ENCODE data around the genes PITPNM2, SBNO1 and DDX55.

DNA sequence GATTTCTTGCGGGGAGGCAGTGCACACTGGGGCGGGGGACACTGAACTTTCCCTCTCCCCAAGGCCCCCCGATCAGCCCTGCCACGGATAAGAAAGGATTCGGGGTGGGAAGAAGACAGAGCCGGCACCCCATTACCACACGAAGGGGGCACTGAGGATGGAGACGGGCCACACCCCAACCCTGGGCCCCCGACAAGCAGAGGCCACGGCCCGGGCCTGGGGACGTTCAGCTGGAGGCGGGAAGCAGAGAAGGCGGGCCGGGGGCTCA lies 866 bp downstream of the PITPNM2 start:
- RRBS, result 20% methylated on average over 9 of the region's 15 CpGs

DNA sequence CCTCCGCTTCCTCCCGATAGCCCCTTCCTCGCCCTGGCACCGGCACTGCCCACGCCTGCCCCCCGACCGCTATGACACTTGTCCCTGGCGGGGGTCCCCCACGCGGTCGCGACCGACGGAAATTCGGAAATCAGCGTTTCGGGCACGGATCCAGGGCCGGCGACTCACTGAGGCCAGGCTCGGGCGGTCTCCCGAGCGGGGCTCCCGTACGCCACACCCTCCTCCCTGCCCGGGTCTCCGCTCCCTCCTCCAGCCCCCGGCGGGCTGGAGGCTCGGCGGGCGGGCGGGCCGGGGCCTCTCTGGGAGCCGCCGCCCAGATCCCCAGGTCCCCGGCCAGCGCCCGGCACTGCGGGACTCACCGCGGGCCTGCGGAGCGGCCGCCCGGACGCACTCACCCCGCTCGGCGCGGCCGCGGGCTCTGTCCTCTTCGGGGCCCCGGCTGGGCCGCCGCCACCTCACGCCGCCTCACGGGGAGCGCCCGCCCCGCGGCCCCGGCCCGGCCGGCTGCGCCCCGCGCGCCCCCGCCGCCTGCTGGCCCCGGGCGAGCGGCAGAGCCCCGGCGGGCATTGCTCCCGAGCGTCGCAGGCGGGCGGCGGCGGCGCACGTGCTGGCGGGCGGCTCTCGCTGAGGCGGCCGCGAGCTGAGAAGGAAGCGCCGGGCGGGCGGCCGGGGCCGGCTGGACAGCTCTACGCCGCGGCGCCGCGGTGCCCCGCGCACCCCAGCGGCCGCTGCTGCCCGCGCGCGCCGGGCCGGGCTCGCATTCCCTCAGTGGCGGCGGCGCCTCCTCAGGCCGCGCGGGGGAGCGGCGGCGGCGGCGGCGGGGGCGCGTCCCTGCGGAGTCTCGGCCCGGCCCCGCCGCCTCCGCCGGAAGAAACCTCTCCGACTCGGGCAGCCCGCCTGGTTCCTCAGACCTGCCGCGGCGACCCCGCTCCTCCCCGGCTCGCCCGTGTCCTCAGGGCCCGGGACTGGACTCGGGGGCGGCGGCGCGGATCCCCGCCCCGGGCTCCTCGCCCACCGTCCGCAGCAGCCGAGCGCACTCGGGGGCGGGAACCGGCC lies at the start of gene PITPNM2:
PITPNM2 (minus strand) TSS at position 733 of the 1,056 bp plus-strand sequence.
- RRBS, result under 1% methylated on average over 107 of the region's 164 CpGs

DNA sequence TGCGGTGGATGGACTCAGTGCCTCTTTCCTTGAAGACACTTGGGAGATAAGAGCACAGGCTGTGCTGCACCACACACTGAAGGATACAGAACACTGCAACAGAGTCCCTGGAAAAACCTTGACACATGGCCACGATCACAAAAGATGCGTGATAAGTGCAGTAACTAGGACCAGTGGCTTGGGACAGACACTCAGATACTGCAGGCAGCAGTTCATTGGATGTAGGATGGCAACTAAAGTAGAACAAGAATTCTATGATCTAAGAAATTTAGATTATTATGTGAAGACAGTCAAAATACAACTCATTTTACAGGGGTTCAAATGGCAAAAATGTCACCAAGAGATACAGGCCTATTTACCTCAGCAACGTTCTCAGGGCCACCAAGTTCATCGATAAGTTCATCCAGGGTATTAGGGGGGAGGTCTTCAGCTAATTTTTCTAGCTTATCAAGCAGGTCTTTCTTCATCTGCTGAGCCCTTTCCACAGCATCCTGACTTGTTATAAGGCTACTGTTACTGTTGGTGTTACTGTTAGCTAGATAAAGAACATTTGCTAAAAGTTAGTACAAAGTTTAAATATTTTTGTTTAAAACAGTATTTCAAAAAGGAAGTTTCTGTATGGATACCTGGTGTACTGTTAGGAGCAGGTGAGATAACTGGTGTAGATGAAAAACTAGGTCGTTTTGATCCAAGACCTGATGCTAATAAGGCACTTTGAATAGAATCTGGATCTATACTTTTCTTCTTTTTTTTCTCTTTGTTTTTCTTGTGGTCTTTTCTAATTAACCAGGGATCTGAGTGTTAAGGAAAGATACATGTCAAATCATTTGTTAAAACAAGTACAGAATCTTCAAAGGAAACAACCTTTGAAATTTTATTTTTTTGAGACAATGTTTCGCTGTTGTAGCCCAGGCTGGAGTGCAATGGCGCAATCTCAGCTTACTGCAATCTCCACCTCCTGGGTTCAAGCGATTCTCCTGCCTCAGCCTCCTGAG lies 44.3 kb downstream of the SBNO1 start:
- RRBS, result no CpG with 5 or more reads among the region's 9 CpGs

GRCh38 chr12:123325962-123326548 lies 38.6 kb downstream of the SBNO1 start:
- RRBS, result no CpG with 5 or more reads among the region's 4 CpGs

DNA sequence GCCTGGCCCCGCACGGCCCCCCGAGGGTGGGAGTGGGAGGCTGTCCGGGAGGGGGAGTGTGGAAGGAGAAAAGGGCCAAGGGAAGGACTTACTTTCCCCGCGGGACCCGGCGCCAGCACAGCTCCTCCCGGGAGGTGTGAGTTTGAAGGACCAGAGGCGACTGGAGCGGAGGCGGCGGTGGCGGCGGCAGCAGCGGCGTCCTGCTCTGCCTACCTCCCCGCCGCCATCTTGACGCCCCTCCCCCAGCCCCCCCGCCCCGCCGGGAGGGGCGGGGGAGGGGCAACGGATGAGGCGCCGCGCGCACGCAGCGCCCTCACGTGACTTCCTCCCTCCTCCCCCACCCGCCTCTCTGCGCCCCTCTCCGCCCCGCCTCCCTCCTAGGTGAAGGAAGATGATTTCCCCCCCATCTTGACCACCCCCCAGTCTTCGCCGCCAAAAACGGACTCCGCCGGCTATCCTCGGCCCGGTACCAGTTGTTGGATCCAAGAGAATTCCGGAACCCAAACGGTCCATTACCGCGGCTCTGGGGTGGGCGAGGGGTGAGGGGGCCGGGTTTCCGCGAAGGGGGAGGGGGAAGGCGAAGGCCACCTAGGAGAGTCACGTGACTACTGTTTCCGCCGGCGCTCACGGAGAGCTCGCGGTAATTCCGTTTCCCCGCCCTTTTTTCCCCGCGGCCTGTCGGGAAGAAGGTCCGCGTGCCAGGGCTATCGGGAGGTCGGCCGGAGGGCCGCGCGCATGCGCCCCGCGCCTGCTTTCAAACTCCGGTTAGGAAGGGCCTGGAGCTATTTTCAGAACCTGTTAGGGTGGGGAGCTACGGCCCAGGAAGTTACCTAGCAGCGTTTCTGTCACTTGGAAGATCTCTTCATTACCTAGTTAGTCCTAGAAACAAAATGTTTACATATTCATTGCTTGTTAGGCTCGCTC lies at the start of gene SBNO1:
SBNO1 (minus strand) TSS at position 239 of the 924 bp plus-strand sequence.
- RRBS, result 1% methylated on average over 19 of the region's 79 CpGs

- RRBS, result no CpG with 5 or more reads among the region's 16 CpGs
Observed at GRCh38 chr12:123395948-123396669, 12.2 kb downstream of the KMT5A start.

GRCh38 chr12:123435859-123436352 lies 578 bp downstream of the RILPL2 start:
- RRBS, result 0% methylated on average over 3 of the region's 26 CpGs

GRCh38 chr12:123471405-123471733 lies 13.4 kb downstream of the SNRNP35 start:
- RRBS, result no CpG with 5 or more reads among the region's 7 CpGs

GRCh38 chr12:123601939-123603061 lies at the start of gene DDX55:
Gene DDX55 (plus strand): TSS chr12:123602099.
- RRBS, result no CpG with 5 or more reads among the region's 66 CpGs

- RRBS, result no CpG with 5 or more reads among the region's 7 CpGs
Observed at GRCh38 chr12:123622022-123622637, 11.4 kb downstream of the EIF2B1 start.

GRCh38 chr12:123958349-123958870 lies 14.2 kb downstream of the CCDC92 start:
- RRBS, result no CpG with 5 or more reads among the region's 8 CpGs

DNA sequence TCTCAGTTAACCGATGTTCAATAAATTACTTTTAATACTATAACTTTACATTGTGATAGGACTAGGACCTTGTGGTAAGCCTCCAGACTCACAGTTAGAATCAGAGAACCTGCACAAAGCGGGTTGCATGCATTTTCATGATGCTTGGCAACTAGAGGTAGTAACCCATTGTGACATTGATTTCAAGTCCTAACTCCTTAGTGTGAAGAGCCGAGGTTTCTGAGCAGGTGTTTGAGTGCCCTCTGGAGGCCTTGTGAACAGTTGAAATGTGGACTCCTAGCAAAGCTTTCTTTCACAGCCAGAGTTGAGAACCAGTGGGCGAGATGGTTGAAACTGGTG lies 10.8 kb downstream of the ZNF664 start:
- RRBS, result no CpG with 5 or more reads among the region's 4 CpGs

DNA sequence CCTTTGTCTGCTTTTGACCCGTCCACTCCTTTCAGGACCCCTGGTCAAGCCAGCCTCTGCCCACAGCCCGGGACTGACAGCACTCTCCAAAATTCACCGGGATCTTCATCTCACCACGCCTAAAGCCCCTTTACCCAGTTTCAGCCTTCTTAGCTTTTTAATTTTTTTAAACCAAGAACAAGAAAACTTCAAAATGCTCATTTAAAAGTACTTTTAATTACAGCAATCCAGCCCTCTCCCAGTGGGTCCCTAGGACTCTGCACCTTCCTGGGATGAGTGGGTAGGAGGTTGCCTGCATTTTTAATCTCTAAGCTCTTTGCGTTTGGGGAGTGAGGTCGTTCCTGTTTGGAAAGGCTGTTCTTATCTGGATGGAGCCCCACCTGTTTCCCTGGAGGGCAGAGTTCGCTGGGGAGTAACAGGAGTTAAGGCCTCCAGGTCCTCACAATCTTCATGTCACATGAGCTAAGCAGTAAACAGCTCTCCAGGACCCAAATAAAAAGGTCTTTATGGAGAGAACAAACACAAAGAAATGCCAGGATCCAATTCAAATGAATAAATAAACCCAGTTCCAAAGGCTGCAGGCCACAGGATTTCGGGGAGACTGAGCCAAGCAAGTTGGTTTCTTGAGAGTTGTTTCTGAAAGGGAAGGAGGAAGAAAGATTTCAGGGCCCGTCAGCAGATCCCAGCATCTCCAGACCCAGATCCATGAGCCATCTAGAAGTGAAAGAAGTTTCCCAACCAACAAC lies 56.0 kb upstream of the RFLNA start:
- RRBS, result no CpG with 5 or more reads among the region's 9 CpGs

- RRBS, result 95% methylated on average over 6 of the region's 32 CpGs
Observed at GRCh38 chr12:124385652-124386491, 91.0 kb downstream of the RFLNA start.

- RRBS, result 14% methylated on average over 3 of the region's 20 CpGs
Observed at GRCh38 chr12:124392757-124393451, 98.0 kb downstream of the RFLNA start.

- RRBS, result no CpG with 5 or more reads among the region's 25 CpGs
Observed at GRCh38 chr12:124430381-124430994, 135.6 kb downstream of the RFLNA start.

- RRBS, result no CpG with 5 or more reads among the region's 14 CpGs
Observed at GRCh38 chr12:124564386-124564885, 3.0 kb downstream of the NCOR2 start.

- RRBS, result no CpG with 5 or more reads among the region's 20 CpGs
Observed at GRCh38 chr12:124625634-124626833, 58.6 kb upstream of the NCOR2 start.

- RRBS, result 41% methylated on average over 5 of the region's 39 CpGs
Observed at GRCh38 chr12:124654893-124656042, 87.9 kb upstream of the NCOR2 start.

GRCh38 chr12:124667517-124668073 lies 100.2 kb upstream of the NCOR2 start:
- RRBS, result 4% methylated on average over 1 of the region's 15 CpGs